ENCODE measurements around a stretch of chr22.

DNA sequence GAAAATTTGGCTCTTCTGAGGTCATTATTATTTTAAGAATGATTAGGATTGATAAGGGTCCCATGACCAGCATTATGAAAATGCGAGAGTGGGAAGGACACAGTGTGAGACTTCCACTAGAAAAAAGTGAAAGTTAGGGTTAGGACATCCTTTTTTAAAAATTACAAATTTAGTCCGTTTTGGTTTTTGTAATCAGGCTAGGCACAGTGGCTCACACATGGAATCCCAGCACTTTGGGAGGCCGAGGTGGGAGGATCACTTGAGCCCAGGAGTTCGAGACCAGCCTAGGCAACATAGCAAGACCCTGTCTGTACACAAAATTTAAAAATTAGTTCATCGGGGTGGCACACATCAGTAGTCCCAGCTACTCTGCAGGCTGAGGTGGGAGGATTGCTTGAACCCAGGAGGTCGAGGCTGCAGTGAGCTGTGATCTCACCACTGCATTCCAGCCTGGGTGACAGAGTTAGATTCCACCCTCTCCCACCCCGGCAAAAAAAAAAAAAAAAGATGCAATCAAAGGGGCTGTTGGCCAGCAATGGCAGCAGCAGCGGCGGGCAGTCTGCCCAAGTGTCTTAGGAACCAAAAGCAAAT, 12.9 kb downstream of the CDPF1 start:
- RRBS = no CpG with 5 or more reads among the region's 9 CpGs

DNA sequence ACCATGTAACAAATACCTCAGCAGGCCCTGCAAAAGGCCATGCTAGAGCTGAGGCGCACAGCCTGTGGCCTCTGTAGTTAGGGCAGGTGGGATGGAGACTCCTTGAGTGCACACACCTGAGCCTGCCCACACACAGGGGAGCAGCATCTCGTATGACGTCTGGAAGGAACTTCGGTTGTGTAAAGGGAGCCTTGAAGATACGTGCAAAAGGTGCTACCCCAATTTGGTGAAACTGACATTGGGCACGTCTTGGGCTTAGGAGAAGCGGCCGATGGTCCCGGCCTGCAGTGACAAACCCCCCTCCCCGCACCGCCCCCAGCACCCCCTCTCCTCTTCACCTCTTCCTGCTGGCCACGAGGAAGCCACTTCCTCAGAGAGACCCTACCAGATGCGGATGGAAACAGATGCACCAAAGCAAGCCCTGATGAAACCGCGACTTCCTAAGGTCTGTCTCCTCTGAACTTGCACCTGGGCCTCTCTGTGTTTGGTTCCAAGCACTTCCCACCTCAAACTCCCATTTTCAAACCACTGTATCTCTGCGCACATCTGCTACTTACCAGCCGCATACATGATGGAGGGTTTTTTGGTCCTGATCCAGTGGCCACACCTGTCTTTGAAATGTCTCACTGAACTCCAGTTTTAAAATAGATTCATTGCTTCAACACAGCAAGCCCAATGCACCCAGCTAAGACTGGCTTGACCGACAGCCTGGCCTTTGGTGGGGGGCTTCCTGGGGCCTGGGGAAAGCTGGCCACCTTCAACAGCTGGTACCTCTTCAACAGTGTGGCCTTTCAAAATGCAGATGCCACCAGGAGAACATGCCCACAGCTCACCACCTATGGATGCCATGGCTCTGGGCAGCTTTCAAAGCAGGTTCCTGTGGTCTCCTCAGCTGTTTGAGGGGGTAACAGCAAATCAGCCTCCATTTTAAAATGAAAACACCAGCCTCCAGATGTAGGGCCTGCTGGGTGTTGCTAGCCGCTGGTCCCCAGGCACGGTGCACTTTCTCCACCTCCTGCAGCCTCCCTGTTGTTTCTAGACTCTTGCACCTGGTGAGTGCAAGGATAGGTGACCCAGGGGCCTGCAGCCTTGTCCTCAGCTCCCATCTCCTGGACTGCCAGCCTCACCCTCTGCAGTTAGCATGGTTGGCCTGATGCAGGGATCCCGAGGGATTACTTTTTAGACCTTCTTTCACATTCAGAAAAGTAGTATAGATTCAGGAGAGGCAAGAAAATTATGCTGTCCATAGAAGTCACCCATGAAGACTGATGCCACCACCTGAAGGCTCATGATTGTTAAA, 10.3 kb downstream of the CDPF1 start:
- RRBS = no CpG with 5 or more reads among the region's 21 CpGs

DNA sequence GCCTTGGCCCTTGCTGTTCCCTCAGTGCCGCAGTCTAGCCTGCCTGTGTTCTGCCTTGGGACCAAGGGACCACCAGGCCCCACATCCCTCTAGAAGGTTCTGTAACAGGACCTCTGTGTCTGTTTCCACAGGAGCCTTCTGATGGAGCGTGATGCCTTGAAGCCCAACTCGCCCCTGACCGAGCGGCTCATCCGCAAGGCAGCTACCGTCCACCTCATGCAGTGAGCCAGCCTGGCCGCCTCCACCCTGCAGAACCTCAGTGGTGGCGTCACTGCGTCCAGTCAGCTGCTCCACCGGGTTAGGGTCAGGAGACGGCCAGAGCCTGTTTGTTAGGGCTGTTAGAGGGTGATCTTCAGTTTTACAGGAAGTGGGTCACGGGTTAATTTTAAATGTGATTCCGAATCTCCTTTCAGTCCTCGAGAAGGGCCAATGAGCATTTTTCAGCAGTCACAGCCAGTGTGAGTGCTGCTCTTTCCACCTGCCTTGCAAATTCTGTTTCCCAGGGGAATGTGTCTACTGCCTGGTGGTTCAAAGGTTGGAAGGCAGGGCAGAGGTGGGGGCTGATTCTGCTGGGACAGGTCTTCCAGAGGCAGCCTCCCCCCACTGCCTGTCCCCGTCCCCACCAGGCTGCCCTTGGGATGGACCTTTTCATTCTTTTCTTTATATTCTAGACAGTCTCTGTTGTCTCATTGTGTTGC, 3.9 kb upstream of the GTSE1 start:
- RRBS = no CpG with 5 or more reads among the region's 16 CpGs

DNA sequence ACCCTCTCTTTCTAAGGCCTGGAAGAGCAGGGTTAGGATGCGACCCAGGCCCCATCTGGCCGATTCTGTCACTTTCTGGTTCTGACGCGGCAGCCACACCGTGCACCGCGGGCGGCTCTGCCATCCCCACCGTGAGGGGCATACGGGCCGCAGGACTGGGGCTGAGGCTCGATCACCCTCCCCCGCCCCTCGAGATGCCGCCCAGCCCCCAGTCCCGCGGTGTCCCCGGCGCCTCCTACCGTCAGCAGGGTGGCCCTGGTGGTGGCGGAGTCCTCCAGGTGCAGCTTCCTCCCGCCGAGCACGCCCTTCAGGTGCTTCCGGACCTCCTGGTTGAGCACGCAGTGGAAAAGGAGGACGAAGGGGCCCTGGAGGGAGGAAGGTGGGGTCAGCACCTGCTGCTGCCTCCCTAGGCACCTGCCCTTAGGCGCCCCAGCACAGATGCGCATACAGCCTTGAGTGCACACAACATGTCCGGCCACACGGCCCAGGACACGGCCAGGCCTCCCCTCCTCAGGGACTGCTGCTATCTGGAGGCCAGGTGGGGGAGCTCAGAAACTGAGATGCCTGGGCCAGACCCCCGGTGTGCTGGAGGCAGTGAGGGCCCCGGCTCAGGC, 31.3 kb downstream of the TRMU start:
- RRBS = 47% methylated on average over 7 of the region's 34 CpGs

DNA sequence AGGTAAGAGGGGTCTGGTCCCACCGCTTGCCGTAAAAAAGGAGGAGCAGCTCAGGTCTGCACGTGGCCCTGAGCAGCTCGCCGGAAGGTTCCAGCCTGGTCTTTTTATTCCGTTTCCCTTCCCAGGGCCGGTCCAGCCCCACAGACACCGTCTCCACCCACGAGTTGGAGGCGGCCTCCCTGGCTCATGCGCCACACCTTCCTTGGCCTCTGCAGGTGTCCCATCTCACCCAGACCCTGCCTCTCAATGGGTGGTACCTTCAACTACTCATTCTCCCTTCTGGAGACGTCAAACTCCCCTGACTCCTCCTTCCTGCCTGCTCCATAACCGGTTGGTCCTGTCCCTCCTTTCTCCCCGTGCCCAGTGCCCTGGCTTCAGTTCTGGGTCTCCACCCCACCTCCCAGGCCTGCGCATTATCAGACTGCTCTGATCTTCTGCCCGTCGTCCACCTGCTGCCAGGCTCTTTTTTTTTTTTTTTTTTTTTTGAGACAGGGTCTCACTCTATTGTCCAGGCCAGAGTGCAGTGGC, 39.6 kb downstream of the TRMU start:
- RRBS = no CpG with 5 or more reads among the region's 17 CpGs

- RRBS = no CpG with 5 or more reads among the region's 19 CpGs
Observed at GRCh38 chr22:46408532-46408957, 73.0 kb downstream of the TRMU start.

GRCh38 chr22:46465538-46466607, 71.5 kb downstream of the CELSR1 start:
- RRBS = 64% methylated on average over 9 of the region's 34 CpGs

DNA sequence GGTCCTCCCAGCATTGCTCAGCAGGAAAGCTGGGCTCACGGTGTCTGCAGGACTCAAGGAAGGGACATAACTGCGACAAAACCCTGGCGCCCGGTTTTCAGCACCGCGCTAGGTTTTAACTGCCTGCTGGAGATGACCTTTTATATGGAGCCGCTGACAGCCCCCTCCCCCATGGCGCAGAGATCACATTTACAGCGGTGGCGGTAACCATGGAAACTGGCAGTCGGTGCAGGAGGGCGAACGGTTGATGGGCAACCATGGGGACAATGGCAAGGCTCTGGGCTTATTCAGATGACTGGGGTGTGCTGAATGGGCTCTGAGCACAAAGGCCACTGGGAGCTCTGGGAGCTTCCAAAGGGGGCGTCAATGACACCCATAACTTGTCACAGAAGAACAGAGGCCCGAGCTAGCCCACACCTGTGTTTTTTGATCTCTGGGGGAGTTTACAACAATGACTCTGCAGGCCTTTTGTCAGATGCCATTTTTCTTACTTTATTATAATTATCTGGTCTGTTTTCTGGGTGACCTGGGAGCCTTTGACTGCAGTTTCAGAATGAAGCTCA, 37.1 kb downstream of the CELSR1 start:
- RRBS = no CpG with 5 or more reads among the region's 15 CpGs

DNA sequence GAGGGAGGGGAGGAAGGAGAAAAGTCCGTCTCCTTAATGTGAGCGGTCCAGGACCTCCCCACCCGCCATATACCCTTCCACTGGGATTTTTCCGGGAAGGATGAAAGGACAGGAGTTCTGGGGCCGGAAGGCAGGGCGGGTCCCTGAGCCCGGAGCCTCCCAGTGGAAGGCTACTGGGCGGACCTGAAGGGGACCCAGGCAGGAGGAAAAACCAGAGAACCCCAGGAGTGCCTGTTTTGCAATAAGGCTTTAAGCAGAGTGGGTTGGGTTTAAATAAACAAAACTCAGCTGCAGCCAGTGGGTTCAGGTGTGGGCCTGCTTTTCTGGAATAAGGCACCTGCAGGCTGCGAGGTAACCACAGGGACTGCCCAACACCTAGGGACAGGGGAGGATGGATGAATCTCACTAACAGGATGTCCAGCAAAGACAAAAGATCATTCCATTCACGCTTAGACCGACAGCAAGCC, 1.8 kb upstream of the CELSR1 start:
- RRBS = no CpG with 5 or more reads among the region's 11 CpGs

DNA sequence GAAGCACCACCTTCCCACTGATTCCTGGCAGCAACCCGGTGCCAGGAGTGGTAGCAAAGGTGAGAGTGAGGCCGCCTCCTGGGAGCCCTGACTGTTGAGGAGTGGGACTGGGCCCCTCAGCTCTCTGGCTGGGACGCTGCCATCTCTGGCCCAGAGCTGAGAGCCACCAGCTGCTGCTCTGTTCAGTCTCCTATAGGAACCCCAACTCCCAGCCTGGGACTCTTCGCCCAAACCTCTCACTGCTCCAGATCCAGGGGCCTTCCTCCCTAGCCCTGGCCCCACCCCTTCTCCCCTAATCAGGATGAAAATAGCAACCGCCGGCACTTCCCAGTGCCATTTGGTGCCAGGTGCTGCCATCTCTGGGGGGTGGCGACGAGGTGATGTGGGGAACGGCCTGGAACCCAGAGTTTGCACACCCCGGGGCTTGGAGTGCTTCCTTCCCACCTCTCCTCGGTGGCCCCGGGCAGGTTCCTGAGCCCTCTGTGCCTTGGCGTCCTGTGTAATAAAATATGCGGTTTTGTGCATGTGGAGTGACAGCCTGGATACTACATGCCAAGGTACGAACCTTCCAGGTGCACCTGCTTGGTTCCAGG, 35.7 kb upstream of the CELSR1 start:
- RRBS = 50% methylated on average over 3 of the region's 15 CpGs

GRCh38 chr22:46578069-46578436, 40.6 kb upstream of the CELSR1 start:
- RRBS = no CpG with 5 or more reads among the region's 4 CpGs

DNA sequence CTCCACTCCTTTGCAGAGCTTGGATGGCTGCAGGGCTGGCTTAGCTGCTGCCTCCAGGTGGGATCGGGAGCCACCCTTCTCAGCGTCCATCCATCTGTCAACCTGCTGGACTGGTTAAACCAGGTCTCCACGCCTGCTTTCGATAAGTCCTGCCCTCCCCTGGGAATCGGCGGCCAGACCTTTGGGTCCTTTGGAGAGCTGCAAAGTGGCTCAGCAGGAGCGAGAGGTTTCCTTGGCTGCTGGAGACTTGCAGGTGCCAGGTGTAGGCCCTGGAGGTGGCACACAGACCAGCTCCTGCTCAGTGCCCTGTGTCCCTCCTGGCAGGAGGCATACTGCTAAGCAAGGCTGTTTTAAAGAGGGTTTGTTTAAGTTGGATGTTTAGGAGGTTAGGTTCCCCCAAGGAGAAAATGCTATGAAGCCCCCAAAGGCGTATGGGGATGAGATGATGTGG, 23.2 kb upstream of the GRAMD4 start:
- RRBS = no CpG with 5 or more reads among the region's 8 CpGs

DNA sequence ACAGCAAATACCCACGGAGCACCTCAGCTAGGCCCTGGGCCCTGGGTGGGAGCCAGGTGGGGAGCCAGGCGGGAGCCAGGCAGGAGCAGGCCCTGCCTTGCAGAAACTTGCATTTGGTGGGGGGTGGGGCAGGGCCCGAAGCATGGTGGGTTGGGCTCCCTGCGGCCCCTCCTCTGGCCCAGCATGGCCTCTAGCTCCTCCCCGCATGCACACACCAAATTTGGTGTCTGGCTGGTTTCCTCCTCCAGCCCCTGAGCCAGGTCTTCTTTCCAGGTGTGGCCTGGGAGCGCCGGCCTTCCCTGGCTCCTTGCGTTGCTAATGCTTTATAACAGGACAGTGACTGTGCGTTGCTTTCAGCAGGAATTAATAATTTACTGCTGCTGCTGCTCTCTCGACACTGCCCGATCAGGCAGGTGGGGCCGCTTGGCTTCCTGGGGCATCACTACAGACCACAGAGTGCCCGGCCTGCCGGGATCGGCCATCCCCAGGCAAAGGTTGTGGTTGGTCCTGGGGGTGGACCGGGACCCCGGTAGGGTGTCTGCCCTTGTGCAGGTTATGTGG, 7.3 kb downstream of the GRAMD4 start:
- RRBS = 93% methylated on average over 4 of the region's 17 CpGs

DNA sequence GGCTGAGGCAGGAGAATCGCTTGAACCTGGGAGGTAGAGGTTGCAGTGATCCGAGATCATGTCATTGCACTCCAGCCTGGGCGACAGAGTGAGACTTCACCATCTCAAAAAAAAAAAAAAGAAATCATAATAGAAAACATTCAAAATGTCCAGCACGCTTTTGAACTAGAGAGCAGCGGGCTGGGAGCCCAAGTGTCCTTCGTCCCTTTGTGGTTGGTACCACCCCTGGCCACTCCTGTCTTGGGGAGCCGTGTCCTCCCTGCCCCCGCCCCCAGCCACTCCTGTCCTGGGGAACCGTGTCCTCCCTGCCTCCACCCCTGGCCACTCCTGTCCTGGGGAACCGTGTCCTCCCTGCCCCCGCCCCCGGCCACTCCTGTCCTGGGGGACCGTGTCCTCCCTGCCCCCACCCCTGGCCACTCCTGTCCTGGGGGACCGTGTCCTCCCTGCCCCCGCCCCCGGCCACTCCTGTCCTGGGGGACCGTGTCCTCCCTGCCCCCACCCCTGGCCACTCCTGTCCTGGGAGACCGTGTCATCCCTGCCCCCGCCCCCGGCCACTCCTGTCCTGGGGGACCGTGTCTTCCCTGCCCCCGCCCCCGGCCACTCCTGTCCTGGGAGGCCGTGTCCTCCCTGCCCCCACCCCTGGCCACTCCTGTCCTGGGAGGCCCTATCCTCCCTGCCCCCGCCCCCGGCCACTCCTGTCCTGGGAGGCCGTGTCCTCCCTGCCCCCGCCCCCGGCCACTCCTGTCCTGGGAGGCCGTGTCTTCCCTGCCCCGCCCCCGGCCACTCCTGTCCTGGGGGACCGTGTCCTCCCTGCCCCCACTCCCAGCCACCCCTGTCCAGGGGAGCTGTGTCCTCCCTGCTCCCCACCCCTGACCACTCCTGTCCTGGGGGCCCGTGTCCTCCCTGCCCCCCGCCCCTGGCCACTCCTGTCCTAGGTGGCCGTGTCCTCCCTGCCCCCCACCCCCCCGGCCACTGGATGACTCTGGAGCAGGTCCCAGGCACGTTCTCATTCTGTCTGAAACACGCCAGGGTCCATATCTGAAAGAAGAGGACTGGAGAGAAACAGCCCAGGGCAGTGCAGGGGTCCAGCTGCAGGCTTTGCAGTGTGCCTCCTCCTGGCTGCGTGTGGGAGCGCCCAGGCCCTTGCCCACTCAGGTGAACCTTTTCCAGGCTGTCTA, 15.0 kb downstream of the GRAMD4 start:
- RRBS = 6% methylated on average over 3 of the region's 41 CpGs

- RRBS = 41% methylated on average over 3 of the region's 30 CpGs
Observed at GRCh38 chr22:46649670-46650592, 29.7 kb downstream of the GRAMD4 start.

DNA sequence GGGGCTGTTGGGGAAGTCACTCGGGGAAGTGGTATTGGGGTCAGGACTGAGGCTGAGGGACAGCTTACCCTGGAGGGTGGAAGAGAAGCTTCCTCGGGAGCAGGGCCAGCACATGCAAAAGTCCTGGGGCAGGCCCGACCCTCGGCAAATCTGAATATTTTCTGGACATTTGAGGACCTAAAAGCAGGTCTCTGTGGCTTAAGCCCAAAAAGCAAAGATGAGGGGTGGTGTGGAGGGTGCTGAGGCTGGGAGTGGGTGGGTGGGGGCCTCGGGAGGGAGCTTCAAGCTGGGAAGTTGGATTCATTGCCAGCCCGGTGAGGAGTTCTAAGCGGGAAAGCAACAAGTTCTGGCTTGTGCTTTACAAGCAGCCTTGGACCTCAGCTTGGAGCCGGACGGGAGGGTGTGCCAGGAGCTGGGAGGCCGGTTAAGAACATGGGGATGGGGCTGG, 34.9 kb downstream of the GRAMD4 start:
- RRBS = 82% methylated on average over 3 of the region's 10 CpGs

DNA sequence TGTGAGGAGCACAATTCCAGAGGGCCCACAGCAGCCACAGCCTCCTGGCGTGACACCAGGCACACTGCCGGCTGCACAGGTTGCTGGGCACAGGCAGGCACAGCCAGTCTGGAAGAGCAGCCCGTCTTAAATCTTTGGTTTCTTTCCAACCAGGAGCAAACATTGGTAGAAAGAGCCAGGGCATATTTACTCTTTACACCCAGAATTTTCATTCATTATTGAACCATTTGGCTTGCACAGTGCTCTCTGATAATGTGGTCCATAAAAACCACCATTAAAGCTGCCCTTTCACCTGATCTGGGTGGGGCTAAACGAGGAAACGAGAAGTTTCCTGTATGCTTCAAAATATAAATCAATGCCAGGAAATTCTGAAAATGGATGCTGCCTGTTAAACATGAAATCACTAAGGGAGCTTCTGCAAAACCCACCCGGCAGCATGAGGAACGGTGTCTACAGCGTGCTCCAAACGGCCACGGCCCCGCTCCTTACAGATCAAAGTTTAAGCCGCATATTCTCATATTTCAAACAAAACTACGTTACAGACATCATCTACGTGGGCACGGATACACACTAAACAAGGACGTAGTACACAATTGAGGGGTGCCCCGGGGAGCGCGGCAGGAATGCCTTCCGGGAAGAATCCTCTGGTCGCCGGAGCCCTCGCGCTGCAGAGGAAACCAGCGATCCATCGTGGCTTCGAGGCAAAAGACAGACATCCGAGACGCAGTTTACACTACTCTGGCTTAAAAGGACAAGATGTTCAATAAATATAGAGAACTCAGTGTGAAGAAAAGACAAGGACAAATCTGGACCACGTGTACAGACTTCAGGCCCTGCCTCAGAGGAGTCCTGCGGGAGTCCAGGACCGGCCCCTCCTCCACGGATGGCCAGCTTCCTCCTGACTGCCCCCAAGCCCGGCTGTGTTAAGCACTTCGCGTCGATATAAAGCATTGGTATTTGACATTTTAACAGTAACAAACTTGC, 52.3 kb downstream of the CERK start:
- RRBS = 90% methylated on average over 1 of the region's 37 CpGs

DNA sequence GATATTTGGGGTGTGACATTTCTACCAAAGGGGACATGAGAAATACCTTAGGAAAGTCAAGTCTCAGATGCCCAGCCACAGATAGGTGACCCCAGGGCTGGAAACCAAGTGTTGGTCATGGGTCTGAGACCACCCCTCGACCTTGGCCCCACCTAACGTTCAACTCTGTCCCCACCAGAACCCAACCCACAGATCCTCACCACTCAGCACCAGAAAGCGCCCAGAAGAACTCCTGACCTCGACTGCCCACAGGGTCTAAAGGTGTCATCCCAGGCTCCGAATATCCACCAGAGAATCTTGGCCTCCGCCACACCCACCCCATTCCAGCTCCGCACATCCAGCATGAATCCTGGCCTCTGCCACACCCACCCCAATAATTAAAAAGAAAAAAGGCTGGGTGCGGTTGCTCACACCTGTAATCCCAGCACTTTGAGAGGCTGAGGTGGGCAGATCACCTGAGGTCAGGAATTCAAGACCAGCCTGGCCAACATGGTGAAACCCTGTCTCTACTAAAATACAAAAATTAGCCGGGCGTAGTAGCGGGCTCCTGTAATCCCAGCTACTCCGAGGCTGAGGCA, 1.3 kb downstream of the CERK start:
- RRBS = no CpG with 5 or more reads among the region's 12 CpGs

GRCh38 chr22:46737199-46737955, 675 bp downstream of the CERK start:
- RRBS = 7% methylated on average over 14 of the region's 48 CpGs

GRCh38 chr22:46740928-46741353, 2.9 kb upstream of the CERK start:
- RRBS = no CpG with 5 or more reads among the region's 5 CpGs

Measured in UCH-1 (cell line).